Measurements from ENCODE around the gene CHDH.

DNA sequence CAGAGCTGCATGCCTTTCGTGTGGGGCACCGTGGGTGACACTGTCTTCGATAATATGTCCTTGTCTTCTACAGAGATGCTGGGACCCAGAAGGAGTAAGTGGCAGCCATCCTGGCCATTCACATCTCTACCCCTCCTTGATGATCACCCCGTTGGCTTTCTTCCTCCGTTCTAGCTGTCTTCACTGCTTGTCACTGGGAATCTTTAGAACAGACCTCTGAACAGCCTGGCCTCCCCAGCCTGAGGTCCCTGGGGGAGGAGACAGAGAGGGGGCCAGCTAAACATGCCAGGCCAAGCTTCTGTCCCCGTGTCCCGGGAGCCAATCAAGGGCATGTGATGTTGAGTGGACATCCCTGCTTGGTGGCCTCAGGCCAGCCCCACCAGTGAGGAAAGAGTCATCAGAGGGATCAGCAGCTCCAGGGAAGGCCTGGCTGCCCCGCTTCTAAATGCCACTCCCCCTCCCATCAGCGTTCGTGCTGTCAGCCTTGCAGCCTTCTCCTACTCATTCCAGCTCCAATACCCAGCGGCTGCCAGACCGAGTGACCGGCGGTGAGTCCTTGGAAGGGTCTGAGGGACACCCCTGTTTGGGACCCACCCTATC, 7.0 kb upstream of the ITIH3 start:
- PRO-cap, 3 experiments = no peak in any of the 3 experiments

GRCh38 chr3:52810896-52811433, 16.4 kb downstream of the ITIH3 start:
- PRO-cap, 3 experiments = no peak in any of the 3 experiments

DNA sequence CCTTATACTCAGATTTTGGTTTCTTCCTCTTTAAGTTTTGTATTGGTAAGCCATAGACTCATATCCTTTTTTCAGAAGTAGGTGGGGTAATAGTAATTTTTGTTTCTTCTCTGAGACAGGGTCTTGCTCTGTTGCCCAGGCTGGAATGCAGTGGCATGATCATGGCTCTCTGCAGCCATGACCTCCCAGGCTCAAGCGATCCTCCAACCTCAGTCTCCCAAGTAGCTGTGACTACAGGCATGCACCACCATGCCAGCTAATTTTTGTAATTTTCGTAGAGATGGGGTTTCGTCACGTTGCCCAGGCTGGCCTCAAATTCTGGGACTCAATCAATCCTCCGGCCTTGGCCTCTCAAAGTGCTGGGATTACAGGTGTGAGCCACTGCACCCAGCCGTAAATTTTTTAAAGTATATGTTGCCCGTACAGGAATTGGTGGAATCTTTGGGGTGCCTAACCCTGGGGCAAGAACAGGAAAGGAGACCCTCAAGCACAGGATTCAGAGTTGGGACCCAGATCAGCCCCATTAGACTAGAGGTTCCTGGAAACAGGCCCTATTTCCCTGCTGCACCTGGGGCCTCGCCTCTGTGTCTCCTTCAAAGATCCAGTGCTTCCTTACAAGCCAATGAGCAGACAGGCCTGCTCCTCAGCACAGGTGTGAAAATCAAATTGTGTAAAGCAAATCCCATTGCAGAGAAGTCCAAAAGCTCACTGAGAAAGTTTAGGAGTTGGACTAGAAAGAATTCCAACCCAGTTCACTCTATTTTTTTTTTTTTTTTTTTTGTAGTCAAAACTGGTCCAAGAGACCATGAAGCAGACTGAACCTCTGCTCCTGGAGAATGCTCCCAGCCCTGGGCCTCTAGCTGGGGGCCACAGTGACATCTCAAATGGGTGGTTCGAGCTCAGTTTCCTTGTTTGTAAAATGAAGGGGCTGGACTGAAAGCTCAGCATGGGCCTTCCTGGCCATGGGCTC, 17.9 kb downstream of the ITIH3 start:
- PRO-cap, 3 experiments = no peak in any of the 3 experiments

DNA sequence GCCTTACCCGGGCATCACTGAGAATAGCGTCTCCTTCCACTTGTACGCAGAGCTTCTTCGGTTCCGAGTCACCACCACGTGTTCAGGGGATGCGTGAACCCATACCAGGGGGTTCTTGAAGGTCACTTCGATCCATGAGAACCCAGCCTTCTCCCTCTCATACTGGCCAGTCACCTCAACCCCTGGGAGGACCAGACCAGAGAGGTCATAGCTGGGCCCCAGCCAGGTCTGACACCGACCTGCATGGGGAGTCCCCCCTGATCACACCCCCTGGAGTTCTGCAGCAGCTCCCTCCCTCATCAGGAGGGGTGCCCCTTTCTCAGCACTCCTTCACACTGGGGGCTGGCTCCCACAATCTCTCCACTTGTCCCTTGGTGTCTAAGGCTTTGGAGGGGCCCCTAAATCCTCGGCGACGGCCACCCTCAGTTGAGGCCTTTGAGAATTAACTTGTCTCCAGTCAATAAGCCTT, 13.6 kb downstream of the ITIH4 start:
- PRO-cap, 3 experiments = no peak in any of the 3 experiments

DNA sequence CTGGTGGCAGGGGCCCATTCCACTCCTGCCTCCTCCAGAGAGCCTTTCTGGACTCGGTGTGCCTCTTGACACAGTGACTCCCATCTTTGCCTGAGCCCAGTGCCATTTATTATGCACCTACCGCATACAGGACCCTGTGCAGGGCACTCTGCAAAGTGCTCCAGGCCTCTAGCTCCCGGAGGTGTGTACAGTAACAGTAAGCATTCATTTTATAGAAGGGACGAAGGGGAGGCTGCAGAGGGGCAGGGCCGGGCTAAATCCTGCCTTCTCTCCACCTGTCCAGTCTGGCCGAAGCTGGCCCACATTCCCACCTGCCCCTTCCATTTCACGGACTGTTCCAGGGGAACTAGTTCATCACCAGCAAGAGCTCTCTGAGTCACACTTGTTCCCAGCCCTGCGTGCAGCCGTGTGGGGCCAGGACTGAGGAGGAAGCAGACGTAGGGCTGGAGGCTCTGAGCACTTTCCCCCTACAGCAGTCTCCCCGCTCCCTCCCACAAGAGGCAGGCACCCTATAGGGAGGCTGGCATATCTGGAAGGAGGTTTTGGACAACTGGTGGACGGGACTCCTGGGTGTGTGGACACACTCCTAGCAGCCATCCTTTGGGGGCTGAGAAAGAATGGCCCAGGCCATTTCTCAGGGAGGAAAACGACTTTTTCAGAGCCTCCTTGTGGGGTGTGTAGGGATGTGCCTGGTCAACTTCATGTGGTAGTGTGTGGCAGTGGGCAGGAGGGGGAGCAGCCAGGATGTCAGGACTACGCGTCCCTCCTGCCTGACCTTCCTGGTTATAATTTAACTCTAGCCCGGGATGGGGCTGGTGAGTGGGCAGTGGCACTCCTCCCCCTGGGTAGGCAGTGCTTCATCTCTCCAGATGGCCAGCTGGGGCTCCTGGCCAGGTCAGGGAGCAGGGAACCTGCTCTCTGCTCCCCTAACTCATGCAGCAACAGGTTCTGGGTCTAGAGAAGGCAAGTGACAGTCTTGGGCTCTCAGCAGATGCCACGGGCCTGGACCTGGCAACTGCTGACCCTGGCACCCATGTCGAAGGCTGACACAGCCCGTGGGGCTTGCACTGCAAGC, 2.9 kb downstream of the ITIH4 start:
- PRO-cap, 3 experiments = no peak in any of the 3 experiments

DNA sequence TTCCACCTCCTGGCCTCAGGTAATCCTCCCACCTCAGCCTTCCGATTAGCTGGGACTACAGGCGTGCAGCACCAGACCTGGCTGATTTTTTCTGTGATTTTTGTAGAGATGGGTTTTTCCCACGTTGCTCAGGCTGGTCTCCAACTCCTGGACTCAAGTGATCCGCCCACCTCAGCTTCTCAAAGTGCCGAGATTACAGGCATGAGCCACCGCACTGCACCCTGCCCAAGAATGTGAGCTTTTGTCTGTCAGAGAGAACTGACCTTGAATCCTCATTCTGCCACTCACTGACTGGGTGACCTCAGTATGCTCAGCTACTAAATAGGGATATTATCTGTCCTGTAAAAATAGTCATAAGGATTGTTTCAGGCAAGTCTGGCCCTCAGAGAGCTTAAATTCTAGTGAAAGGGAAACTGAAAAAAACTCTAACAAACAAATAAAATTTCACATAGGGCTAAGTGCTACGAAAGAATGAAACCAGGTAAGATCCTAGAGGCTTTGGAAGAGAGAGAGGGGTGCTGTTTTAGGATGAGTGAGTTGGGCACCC, 2.1 kb upstream of the RFT1 start:
- PRO-cap, 3 experiments = no peak in any of the 3 experiments

DNA sequence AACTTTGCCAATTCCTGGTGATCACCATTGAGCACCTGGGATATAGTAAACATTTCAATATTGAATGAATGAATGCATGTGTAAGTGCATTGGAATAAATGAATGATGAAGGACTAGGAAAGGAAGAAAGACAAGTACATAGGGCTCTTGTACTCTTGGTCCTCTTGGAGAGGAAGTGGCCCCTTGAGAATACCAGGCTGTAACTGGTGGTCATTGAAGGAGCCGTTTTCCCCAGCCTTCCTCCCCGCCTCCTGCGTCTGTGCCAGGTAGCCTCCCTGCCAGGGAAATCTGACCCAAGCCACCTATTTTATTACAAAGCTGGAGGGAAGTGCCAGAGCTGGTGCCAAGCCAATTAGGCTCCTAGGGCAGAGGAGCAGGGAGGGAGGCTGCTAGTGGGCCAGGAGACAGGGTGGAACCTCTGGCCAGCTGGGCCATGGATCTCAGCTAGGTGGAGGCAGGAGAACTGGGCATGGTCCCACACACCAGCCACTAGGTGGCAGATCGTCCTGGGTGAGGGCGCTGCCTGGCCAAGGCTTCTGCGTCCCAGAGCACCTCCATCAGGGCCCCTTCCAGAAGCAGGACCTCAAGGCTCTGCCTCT, 4.3 kb upstream of the RFT1 start:
- PRO-cap, 3 experiments = no peak in any of the 3 experiments

- PRO-cap, 3 experiments = no peak in any of the 3 experiments
These were observed 8.2 kb downstream of the PRKCD start for GRCh38 chr3:53168958-53169778.

GRCh38 chr3:53185538-53186155, 24.6 kb downstream of the PRKCD start:
- PRO-cap, 3 experiments = no peak in any of the 3 experiments

DNA sequence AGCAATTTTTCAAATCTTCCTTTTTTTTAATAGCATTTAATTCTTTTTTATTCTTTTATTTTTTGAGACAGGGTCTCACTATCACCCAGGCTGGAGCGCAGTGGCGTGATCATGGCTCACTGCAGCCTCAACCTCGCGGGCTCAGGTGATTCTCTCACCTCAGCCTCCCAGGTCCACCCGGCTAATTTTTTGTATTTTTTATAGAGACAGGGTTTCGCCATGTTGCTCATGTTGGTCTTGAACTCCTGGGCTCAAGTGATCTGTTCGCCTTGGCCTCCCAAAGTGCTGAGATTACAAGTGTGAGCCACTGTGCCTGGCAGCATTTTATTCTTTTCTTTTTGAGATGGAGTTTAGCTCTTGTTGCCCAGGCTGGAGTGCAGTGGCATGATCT, 11.6 kb downstream of the DCP1A start:
- PRO-cap, 3 experiments = no peak in any of the 3 experiments

DNA sequence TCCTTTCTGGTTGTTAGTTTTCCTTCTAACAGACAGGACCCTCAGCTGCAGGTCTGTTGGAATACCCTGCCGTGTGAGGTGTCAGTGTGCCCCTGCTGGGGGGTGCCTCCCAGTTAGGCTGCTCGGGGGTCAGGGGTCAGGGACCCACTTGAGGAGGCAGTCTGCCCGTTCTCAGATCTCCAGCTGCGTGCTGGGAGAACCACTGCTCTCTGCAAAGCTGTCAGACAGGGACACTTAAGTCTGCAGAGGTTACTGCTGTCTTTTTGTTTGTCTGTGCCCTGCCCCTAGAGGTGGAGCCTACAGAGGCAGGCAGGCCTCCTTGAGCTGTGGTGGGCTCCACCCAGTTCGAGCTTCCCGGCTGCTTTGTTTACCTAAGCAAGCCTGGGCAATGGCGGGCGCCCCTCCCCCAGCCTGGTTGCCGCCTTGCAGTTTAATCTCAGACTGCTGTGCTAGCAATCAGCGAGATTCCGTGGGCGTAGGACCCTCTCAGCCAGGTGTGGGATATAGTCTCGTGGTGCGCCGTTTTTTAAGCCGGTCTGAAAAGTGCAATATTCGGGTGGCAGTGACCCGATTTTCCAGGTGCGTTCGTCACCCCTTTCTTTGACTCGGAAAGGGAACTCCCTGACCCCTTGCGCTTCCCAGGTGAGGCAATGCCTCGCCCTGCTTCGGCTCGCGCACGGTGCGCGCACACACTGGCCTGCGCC, 23.3 kb upstream of the DCP1A start:
- PRO-cap, 3 experiments = no peak in any of the 3 experiments

DNA sequence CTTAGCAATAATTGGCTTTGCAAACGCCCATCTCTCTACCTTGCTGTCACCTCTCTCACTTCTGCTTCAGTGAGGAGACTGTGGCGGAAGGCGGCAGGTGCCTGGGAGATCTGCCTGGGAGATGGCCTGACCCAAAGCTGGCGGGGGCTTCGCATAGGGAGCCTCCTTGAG, 1.6 kb downstream of the CACNA1D start:
- PRO-cap, 3 experiments = no peak in any of the 3 experiments

DNA sequence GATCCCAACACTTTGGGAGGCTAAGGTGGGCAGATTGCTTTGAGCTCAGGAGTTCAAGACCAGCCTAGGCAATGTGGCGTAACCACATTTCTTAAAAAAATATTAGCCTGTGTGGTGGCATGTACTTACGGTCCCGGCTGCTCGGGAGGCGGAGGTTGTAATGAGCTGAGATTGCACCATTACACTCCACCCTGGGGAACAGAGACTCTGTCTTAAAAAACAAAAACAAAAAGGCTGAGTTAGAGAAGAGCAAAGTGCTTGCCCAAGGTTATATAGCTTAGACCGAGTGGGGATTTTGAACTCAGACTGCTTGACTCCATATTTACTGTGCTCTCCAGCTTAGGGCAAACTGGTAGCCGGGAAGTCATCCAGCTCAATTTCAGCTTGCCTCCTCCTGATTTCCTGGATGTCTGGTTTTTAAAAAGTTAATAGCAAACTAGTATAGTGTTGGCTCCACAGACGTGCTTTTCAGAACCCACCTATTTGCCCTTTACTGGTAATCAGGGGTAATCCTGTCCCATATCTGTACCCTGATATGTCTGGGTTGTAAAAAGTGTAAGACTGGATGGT, 138.9 kb downstream of the CACNA1D start:
- PRO-cap, 3 experiments = no peak in any of the 3 experiments

DNA sequence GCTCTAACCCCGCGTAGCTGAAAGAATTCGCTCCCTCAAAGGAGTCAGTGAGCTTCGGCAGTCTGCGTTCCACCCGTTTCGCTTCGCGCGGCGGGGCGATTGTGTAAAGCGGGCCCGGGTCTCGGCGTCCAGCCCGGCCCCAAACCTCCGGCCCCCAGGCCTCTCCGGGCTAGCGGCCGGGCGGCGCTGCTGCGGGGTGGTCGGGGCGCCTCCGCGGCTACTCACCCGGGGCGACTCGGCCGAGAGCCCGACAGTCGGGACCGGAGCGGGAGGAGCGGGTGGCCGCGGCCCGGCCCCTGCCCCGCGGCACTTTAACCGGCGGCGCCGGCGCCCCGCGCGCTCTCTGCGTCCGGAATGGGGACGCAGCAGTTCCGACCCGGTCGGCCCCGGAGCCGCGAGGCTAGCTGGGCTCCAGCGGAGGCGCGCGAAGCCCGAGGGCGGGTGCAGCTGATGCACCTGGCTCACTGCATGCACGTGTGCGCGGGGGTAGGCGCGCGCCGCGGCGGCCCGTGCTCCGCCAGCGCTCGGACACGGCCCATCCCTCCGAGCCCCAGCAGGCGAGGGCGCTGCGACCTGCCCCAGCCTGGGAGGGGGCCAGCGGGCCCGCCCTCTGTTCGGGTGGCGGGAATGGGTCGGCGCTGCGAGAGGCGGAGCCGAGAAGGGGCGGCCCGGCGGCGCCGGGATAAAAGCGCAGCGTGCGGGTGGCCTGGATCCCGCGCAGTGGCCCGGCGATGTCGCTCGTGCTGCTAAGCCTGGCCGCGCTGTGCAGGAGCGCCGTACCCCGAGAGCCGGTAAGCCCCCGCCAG, at the start of gene CHDH:
Gene CHDH, minus strand, starts transcription at position 562 of the 806 bp plus-strand sequence.
- PRO-cap, 3 experiments = peak in 3 of 3 experiments; most common plus-strand start position 711 of the sequence (in 3); most common minus-strand start position 532 of the sequence (in 2)

DNA sequence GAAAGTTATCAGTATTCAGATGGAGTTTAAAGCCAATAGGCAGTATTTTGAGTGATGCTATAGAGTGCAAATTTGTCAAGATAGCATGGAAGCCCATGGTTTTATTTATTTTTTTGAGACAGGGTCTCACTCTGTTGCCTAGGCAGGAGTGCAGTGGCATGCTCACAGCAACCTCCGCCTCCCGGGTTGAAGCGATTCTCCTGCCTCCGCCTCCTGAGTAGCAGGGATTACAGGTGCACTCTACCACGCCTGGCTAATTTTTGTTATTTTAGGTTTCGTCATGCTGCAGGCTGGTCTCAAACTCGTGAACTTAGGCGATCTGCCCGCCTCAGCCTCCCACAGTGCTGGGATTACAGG, 2.6 kb upstream of the ACTR8 start:
- PRO-cap, 3 experiments = no peak in any of the 3 experiments

- PRO-cap, 3 experiments = no peak in any of the 3 experiments
These were observed 35.7 kb upstream of the SELENOK start for GRCh38 chr3:53927151-53927991.

GRCh38 chr3:54122900-54123282, 539 bp downstream of the CACNA2D3 start:
- PRO-cap, 3 experiments = no peak in any of the 3 experiments

DNA sequence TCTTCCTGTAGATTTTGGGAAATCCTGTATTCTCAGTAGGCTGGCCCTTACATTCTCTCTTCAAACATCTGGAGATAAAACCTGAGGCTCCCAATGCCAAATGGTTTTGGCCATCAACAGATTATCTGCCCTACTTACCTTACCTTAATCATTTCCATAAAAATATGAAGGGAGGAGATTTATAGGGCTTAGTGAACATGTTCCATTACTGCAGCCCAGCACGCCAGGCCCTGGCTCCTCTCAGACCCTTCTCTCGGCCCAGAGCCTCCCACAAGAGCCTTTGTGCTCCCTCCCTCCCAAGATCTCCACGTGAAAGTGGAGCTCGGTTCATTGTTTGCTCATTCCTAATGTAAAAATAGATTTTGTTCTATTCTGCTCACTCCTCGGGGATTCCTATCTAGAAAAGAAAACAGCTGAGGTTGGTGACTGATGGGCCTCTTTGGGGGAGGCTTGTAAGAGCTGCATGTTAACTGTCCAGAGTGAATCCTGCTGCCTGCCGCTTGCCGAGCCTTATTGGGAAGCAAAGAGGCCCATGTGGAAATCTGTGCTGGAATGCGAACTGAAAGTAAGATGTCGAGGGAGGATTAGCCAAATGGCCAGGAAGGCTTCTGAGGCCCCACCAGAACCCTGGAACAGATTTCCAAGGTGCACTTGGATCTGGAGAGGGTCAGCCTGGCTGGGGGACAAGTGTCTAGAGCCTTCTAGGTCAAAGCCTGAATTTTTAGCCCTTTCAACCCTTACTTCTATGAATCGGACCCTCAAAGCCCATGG, 267.2 kb downstream of the LRTM1 start:
- PRO-cap, 3 experiments = no peak in any of the 3 experiments

DNA sequence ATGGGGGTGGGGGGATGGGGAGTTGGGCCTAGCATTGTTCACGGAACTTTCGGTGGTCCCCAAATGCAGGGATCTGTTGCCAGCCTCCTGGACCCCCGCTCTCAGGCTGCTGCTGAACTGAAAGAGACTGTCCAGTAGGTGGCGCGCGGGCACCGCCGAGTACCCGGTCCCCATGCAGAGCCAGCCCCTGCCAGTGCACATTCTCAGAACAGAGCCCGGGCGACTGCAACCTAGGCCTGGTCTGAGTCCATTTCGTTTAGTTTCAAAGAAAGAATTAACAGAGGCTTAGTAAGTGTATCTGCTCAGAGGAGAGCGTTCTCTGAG, 74.0 kb downstream of the LRTM1 start:
- PRO-cap, 3 experiments = peak in 1 of 3 experiments; most common plus-strand start position 206 of the sequence (in 1)

- PRO-cap, 3 experiments = no peak in any of the 3 experiments
These were observed 40.2 kb downstream of the WNT5A start for GRCh38 chr3:55446859-55447318.

All from Metastatic Breast Carcinoma in the Ovary (tissue), 3 donors.